Mesenchymal stem cell of adipose (primary cell): ENCODE results near the genes SLC6A13 and B4GALNT3.

DNA sequence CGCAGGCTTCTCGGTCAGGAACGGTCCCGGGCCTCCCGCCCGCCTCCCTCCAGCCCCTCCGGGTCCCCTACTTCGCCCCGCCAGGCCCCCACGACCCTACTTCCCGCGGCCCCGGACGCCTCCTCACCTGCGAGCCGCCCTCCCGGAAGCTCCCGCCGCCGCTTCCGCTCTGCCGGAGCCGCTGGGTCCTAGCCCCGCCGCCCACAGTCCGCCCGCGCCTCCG is 35.4 kb upstream of the IQSEC3 start:
- CAGE, long polyA plus RNA: no peak

DNA sequence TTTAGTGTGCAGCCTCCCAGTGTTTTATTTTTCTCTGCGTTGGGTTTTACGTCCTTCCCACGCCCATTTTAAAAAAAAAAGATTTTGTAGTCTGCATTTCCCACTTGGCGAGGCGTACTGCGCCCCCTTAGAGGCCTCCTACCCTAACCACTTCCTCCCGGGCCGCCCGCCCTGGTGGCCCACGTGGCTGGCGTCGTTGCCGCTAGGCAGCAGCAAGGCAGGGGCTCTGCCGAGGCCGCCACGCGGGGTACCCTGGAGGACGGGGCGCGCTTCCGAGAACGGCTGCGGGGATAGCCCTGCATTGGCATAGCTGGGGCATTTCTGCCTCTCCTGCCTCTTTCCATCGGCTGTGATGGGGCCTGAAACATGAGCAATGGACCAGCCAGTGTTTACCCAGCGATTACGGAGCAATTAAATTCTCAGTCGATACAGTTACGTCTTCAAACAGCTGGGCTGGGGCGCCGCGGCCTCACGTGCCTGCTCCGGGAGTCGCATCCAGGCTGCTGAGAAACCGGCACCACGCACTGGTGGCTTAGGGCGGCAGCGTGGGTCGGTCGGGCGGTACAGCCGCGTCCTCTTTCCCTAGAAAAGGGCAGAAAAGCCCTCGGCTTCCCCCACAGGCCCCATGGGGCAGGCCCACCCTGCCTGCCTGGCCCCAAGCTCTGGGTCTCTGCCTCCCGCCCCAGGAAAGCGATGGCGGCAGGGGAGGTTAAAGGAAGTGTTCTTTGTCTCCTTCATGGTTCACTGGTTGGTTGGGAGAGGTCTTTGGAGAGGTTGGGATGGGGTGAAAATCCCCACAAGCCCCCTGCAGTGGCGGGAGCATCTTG is 38.1 kb downstream of the IQSEC3 start:
- CAGE, long polyA plus RNA: no peak

DNA sequence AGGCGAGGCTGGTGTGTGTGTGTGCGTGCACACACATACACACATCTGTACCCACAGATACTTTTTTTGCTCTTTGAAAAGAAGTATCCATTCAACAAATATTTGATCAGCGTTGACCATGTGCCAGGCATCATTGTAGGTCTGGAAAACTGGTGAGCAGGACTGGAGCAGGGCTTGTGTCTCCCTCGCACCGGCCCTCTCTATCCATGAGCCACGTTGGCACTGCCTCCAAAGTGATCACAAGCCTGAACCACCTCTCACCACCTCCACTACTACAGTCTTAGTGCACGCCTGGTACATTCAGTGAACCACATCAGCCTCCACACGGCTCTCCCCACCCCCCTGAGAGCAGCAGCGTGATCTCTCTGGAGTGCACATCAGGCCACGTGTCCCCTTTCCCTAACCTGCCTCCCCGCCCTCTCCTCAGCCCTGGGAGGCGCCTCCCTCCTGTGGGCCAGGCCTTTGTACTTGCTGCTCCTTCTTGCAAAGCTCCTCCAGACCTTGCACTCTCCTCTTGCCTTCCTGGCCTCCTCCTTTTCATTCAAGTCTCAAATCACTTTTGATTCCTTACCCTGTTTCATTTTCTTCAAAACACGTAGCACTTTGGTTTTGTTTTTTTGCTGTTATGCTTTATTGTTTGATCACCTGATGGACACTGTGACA is 49.8 kb downstream of the SLC6A12 start:
- CAGE, long polyA plus RNA: no peak

DNA sequence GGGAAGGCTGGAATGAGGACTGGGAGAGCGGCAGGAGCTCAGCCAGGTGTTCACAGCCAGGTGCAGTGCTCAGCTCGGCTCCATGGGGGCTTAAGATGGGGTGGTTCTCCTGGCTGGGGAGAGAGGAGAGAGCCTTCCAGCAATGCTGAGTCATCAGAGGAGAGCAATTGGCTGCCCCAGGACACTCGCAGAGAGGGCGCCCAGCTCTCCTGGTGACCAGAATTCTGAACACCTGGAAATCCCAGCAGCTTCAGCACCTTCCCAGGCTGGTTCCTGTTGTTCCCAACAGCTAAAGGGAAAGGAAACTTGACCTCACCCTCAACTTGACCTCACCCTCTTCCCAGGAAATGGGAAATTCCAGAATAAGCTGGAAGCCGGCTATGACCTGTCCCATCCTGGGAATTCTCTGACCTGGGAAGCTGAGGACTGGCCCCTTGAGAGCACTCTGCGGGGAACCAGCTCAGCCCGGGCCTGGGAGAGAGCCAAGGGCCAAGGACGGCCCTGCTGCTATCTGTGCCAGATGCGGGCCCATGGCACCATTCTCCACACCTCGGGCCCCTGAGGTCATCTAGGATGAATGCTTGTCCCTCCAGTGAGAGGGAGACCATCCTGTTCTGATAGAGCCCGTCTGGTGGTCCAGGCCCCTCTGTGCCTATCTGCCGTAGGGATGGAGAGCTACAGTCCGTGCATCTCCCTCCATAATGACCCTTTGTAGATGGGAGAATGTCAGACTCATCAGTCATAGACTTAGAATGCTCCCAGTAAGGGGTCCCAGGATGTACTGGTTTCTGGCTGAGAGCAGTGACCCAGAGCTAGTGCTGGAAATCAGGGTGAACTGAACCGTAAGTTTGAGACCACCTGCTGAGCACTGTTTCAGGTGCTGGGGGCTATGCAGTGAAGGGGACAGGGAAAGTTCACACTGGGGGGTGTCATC is 34.4 kb downstream of the SLC6A12 start:
- CAGE, long polyA plus RNA: no peak

GRCh38 chr12:262570-263191 is at the start of gene SLC6A13:
Gene SLC6A13 (minus strand): TSS chr12:262836.
- CAGE, long polyA plus RNA: no peak

- CAGE, long polyA plus RNA: no peak
These were observed 32.9 kb upstream of the SLC6A13 start for GRCh38 chr12:295488-295896.

GRCh38 chr12:307213-307771 is 44.7 kb upstream of the SLC6A13 start:
- CAGE, long polyA plus RNA: no peak

DNA sequence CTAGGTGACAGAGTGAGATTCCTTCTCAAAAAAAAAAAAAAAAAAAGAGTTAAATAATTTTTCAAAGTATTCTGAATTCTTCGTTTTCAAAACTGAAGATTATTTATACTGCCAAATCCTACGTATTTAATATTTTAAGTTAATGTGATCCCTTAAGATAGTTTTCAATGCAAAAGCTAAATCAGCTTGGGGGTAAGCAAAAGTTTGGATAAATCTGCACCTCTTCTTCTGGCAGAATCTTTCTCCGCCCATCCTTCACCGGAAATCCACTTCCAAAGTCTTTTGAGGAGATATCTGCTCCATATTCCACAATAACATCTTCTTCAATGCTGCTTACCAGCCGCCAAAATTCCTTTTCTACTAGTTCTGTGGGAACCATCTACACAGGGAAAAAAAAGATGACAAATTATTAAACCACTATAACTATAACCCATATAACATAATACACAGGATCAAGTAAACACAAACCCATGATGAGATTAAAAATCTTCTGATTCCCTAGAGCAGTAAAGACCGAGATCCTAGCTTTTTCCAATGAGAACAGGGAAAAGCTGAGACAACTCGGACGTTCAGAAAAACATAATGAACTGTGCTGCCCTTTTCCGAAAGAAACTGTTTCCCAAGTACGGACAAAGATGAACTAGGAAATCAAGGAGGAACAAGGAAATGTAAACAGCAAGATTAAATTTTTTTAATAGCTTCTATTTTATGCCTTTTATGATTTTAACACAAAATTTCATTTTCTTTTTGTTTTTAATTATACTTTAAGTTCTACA is 38.5 kb downstream of the KDM5A start:
- CAGE, long polyA plus RNA: no peak

- CAGE, long polyA plus RNA: no peak
These were observed 1.5 kb downstream of the KDM5A start for GRCh38 chr12:387564-388006.

DNA sequence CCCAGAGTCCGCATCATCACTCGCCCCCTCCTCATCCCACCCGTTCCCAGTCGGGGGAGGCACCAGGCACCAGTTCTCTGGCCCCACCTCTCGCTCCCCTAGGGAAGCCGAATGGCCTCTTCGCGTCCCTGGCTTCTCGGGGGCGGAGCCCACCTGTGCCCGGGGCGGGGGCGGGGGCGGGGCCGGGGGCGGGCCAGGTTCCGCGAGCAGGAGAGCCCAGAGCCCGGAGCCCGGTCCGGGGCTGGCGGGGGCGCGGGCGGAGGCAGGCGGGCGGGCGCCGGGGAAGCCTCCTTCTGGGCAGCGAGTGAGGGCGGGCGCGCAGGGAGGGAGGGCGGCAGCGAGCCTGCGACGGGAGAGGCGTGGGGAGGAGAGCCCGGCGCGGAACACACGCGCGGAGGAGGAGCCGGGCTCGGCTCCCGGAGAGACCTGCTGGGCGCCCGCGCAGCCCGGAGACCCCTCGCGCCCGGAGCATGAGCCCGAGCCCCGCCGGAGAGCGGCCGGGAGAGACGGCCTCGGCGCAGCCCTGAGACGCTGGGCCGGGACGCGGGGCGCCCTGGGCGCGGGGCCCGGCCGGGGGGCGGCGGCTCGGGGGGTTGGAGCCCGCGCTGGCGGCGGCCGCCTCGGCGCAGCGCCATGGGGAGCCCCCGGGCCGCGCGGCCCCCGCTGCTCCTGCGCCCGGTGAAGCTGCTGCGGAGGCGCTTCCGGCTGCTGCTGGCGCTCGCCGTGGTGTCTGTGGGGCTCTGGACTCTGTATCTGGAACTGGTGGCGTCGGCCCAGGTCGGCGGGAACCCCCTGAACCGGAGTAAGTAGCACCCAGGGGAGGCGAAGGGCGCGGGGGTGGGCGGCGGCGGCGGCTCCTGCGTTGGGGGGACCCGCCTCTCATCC is at the start of gene B4GALNT3:
Gene B4GALNT3 (plus strand): TSS at position 196 of the 885 bp plus-strand sequence.
- CAGE, long polyA plus RNA: no peak

GRCh38 chr12:552947-554164 is 93.6 kb downstream of the B4GALNT3 start:
- CAGE, long polyA plus RNA: no peak

- CAGE, long polyA plus RNA: no peak
These were observed 28.0 kb upstream of the WNK1 start for GRCh38 chr12:724394-724861.

DNA sequence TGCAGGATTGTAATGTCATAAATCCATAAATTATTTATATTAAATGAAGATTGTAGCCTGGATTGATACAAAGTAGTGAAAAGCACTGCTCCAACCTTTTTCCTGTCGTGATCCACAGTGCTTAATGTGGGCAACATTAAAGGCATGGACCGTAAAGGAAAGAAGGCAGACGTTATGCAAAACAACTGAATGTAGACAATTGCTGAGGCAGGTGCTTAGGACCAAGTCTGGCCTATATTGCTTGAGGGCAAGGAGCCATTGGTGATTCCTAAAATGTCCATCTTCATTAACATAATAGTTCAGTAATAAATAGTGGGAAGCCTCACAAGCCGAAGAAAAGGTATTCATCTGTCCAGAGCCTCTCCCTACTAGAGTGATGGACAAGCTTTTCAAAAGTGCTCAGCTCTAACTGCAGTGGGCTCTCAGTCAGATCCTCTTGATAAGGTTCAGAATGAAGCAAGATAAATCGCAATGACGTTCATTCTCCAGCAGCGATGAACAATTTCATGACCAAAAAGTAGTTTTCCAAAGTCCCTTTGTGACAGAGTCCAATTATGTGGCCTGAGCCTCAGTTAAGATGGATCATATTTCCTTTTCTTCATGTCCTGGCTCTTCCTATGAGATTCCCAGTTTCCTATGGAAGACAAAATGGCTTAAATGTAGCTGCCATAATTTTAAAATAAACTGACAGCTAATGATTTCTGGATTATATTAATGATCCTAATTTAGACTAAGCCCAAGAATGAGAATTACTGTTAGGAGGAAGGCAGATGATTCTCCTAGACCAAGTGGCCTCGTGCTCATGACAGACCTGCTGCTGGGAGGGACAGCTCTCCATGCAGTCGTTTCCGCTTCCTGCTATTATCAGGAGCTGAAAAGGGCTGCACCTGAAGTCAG is 36.4 kb downstream of the RAD52 start:
- CAGE, long polyA plus RNA: no peak

GRCh38 chr12:1054459-1054789 is 63.4 kb downstream of the ERC1 start:
- CAGE, long polyA plus RNA: no peak

GRCh38 chr12:1104285-1105011 is 113.4 kb downstream of the ERC1 start:
- CAGE, long polyA plus RNA: no peak

- CAGE, long polyA plus RNA: no peak
These were observed 148.4 kb downstream of the ERC1 start for GRCh38 chr12:1139324-1139844.

- CAGE, long polyA plus RNA: no peak
These were observed 198.6 kb downstream of the ERC1 start for GRCh38 chr12:1189512-1190176.

DNA sequence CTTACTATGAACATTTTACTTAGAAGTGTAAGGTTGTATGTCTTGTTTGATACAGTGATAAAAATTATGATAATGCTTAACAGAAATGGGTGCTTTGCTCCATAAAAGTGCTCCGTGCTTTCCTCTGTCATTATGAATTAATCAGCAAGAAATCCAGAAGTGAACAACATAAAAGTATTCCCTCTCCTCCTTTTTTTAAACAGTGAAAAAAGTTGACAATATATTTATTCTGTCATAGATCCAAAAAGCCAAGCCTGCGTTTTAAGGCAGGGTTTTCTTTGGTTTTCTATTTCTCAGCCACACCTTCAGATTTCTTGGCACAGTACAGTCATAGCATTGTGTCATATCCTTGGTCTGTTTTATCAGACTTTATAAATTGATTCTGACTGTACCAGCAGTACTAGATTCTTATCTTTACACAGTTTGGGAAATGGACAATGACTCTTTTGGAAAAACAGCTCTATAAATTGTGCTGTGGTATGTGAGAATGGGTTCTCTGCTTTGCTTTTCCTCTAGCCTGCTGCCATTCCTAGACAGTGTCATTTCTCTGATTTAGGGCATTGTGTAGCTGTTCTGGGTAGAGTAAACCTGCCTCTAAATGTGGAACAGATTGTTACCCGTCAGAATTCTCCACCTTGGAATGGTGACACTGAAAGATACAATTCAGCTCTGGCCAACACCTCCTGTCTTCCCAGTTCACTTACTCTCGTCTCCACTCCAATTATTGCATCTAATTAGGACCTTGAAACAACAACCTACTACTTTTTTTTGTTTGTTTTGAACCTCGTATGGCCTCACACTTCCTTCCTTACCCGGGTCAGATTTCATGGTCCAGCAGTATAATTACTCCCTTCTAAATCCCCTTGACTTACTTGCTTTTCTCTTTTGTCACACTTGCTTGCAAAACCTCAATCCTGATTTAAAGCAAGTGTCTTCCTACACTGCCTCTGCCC is 226.2 kb downstream of the ERC1 start:
- CAGE, long polyA plus RNA: no peak

GRCh38 chr12:1354501-1354768 is 239.9 kb downstream of the FBXL14 start:
- CAGE, long polyA plus RNA: no peak

DNA sequence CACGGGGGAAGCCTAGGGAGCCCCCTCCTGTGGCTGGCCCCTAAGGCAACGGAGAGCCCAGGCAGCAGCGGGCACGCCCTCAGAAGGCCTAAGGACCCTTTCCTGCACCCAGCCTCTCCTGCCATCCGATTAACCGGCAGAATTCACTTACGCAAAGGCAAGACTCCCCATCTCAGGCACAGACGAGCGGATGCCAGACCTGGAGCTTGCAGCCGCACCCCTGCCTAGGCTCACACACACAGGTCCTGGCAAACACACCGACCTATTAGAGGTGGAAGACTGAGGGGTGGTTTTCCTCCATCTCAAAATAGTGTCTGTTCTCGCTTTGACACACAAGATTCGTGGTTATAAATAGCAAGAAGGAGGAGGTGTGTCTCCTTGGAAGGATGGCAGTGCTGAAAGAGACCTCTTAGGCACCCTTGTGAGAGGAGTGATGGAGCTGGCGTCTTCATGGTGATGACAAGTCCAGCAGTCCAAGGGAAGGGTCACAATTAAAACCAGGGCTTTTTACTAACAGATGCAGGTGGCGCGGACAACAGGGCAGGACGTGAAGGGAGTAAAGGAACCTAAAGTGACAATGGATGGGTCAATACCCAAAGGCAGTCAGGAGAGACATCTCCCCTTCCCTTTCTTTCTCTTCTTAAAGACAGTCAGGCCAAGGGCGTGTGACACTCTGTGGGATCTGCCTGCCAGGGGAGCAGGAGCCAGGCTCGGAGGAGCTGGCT is 62.3 kb downstream of the FBXL14 start:
- CAGE, long polyA plus RNA: no peak